T-cell (primary cell): ENCODE measurements around a stretch of chr13.

GRCh38 chr13:57629720-57630567 lies 1.6 kb upstream of the PCDH17 start:
- PRO-cap, 7 experiments = peak in 7 of 7 experiments; most common plus-strand start chr13:57630108 (in 7)

DNA sequence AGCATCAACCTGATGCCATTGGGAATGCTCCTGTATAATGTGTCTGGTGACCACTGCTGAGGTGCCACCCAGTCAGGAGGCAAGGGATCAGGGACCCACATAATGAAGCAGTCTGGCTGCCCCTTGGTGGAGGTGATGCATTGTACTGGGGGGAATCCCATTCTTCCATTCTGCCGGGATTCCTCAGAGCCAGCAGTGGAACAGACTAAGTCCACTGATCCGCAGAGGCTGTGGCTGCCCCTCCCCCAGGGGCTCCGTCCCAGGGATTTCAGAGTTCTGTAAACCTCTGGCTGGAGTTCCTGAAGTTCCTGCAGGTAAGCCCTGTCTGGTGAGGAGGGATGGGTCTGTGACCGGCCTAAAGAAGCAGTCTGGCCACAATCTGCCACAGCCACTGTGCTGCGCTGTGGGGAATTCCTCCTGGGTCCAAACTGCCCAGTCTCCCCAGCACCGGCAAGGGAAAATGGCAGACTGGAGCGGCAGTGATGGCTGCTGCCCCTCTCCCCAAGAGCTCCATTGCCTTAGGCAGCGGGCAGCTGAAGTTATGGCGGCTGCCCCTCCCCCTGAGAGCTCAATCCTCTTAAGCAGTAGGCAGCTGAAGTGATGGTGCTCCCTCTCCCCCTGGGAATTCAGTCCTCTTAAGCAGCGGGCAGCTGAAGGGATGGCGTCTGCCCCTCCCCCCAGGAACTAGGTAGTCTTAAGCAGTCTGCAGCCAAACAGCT lies 155.6 kb downstream of the PCDH17 start:
- PRO-cap, 7 experiments = no peak in any of the 7 experiments

- PRO-cap, 7 experiments = no peak in any of the 7 experiments
These were observed 830.7 kb downstream of the DIAPH3 start for GRCh38 chr13:59332974-59333384.

GRCh38 chr13:60009543-60009841 lies 154.2 kb downstream of the DIAPH3 start:
- PRO-cap, 7 experiments = no peak in any of the 7 experiments

DNA sequence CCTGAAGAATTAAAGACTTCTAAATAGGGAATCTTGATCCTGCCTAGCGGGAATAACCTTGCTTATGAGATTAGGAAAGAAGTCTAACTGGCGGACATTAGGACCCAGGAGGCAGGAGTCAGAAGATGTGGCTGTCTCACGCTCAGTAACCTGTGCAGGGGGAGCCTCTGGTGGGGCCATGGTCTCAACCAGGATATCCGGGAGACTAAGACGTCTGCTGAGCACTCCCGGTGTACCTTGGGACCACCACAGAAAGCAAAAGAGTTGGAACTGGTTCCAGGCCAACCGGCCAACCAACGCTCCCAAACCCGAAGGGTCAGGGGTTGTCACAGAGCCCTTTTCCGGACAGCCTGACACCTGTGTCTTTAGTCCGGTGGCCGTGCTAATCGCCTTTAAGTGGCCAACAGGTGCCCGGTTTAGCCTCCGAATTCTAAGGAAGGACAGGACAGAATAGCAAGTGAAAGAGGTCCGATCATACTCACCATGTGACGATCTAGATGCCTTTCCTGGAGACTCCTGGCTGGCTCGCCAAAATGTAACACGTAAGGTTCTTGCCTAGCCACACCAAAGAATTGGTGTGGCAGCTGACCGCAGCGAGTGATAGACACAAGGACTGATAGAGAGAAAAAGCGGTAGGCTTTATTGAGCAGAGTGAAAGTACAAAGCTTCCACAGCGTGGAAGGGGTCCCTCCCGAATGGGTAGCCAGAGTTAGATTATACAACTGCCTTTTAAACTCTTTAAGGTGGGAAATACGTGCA lies 103.9 kb upstream of the DIAPH3 start:
- PRO-cap, 7 experiments = peak in 7 of 7 experiments; most common plus-strand start position 208 of the sequence (in 7)

DNA sequence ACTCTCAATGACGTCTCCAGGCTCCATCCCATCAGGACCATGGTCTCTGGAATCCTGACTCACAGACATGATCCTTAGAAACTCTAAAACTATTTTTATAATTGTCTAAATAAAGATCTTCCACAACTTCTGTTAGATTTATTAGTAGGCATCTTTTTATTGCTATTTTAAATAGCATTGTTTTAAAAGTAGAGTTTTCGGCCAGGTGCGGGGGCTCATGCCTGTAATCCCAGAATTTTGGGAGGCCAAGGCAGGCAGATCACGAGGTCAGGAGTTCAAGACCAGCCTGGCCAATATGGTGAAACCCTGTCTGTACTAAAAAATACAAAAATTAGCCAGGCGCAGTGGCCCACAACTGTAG lies 241.0 kb downstream of the TDRD3 start:
- PRO-cap, 7 experiments = peak in 3 of 7 experiments; most common minus-strand start position 83 of the sequence (in 3)

DNA sequence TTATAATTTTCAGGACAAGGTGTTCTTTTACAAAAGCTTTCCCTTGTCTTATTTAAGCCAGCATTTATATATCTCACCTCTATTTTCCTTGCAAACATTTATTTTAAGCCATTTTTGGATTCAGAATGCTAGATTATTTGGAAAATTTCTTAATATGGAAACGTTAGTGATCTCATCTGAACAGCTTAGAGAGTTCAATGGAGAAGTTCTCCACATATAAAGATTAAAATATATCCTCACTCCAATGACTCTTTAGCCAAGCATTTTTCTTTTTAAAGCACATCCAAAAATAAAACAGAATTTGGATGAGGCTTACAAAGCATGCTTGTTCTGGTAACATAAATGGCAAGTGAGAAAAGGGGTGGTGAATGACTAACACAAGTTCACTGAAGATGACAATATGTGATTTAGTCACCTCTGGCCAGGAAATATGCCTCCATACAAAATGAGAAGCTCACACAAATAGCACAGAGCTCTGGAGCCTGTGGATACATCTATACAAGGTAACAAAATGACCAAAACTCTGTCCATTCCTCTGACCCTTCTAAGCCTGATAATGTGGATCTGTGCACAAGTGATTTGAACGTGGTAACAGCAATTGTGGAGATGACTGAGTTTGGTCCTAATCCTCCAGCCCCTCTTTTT lies 253.0 kb downstream of the PCDH20 start:
- PRO-cap, 7 experiments = no peak in any of the 7 experiments

GRCh38 chr13:63731717-63732337 lies 14.7 kb upstream of the ENSG00000237378 start:
- PRO-cap, 7 experiments = no peak in any of the 7 experiments

DNA sequence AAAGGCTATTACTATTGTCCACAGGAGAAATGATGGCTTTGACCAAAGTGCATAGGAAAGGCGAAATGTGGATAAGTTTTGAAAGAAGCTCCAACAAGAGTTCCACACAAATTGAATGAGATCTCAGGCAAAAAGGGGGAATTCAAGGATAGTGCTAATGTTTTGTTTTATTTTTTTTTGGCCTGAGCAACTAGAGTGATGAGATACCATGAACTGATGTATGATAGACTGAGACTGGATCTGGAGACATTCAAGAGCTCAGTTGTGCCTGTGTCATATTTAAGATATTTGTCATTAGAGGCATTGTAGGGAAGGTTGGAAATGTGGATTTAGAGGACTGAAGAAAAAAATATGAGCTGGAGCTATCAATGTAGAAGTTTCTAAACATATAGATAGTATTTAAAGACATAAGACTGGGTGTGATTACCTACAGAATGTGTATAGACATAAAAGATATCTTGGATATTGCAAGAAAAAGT lies 457.7 kb downstream of the KLHL1 start:
- PRO-cap, 7 experiments = no peak in any of the 7 experiments

GRCh38 chr13:69959269-69959468 lies 149.1 kb downstream of the KLHL1 start:
- PRO-cap, 7 experiments = peak in 1 of 7 experiments; most common plus-strand start chr13:69959320 (in 1)

DNA sequence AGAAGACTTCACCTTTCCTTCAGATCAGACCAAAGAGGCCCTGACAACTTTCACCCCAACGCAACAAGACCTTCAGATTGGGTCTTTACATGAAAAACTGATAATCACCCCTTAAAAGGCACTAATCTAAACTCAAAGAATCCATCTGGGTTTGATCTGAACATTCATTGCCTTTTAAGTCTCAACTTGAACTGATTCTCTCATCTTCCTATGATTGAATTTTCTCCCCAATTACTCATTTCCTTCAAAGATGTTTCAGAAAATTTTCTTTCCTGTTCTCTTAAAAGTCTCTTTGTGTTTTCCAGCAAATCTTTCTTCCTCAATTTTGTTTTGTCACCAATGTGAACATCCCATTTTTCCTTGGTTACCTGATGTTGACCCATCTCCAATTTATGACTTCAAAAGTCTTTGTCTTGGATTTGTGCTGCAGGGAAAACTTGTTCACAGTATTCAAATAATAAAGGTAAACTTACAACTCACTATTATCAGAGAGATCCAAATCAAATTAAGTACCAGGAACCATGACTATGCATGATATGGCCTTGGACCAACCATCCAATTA lies 234.3 kb downstream of the DACH1 start:
- PRO-cap, 7 experiments = no peak in any of the 7 experiments

GRCh38 chr13:72507311-72507720 lies 220.1 kb downstream of the MZT1 start:
- PRO-cap, 7 experiments = no peak in any of the 7 experiments

- PRO-cap, 7 experiments = no peak in any of the 7 experiments
These were observed 80.1 kb downstream of the KLF5 start for GRCh38 chr13:73138587-73139658.

DNA sequence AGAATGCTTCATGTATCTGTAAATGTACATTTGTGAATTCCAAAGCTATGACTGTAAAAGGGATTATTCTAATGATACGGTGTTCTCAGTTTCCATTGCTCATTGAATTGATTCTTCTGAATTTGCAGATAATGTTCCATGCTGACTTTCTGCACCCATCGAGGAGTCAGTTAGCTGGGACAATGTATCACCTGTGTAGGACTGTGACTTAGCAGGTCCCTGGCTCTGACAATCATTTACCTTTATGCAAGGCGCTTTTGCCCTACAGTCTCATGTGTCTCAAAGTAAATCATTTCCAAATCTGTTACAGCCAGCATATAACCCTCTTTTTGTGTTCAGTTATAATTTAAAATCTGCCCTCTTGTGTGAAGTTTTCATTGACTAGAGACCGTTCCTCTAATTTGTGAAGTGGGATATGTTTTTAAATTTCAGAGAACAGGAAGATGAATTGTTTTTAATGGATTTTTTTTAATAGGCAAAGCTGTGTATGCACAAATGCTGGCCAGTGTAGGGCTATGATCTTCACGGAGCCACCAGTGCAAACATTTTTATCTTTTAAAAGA lies 267.1 kb downstream of the KLF5 start:
- PRO-cap, 7 experiments = no peak in any of the 7 experiments

- PRO-cap, 7 experiments = no peak in any of the 7 experiments
These were observed 887.2 kb downstream of the KLF5 start for GRCh38 chr13:73945973-73946344.

- PRO-cap, 7 experiments = peak in 7 of 7 experiments; most common plus-strand start chr13:74135100 (in 7); most common minus-strand start chr13:74135012 (in 3)
These were observed 1076.2 kb downstream of the KLF5 start for GRCh38 chr13:74134670-74135734.

DNA sequence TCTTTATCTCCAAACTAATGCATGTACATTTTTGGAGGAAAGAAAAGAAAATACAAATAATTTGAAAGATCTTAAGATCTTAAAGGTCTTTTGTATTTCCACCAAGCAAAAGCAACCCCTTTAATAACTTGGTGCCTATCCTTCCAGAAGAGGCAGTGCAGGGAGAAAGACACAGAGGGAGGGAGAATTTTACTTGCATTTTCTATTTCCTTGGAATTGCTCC lies 1143.2 kb downstream of the KLF5 start:
- PRO-cap, 7 experiments = no peak in any of the 7 experiments

DNA sequence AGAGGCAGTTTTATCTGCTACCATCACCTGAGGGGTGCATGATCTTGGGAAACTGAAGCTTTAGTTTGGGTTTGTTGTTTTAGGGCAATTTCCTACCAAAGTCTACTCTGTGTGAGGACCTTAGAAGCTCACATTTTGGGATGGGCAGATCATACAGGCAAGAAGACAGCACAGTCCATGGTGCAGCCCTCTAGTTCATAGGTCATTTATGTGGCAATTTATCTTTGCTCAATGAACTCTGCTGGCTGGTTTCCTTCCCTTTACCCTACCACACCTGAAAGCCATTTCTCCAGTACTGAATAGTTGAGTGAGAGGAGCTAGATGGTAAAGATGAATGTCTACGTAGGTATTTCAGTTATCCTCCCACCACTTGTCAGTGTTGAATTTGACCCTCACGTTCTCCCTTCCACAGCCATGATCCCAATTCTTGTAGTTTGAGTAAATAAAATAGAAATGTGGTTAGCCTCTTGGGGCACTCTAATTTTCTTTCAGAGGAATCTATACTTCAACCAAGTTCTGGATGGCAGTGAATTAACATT lies 1163.0 kb downstream of the KLF5 start:
- PRO-cap, 7 experiments = no peak in any of the 7 experiments

DNA sequence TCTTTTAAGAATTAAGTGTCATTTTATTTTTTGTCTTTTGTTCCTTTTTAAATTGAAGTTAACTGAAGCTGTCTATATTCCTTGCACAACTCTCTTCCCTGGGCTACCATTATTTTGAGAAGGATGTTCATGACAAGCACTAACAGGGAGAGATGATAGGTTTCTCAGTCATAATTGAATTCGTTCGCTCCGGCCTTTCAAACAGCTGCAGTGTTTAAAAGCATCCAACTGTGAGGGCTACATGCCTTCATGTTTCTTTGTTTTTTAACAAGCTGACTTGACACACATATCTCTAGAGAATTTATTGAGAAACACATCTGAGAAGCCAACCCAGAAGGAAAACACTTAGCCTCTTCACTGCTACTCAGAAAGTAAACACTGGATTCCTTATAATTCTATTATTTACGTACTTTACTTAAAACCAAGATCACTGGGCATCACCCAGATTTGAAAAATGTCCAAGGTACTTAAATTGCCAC lies 76.0 kb downstream of the TBC1D4 start:
- PRO-cap, 7 experiments = no peak in any of the 7 experiments

DNA sequence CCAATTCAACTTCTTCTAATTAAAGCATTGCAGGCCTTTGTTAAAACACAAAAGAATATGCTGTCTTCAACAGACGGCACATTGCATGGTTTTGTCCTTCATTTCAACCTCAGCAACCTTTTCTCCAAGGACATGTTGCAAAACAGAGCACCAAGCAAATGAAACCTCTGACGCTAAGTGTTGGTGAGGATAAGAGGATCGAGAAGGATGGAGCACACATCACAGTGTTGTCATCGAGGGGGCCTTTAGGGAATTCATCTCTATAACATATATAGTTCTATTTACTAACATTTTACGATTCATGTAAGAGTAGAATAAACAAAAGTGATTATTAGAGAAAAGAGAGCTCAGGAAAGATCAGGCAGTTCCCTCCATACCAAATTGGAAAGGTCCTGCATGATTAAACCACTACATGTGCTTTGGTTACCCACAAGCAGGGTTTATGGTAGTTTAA lies 75.6 kb downstream of the TBC1D4 start:
- PRO-cap, 7 experiments = no peak in any of the 7 experiments